NT2/D1 (cell line): Measurements from ENCODE around the genes OR52M1, OR51A7, HBG1, OR51B2, OR51B6, TRIM34, APBB1 and ARFIP2.

- RRBS, 2 experiments = no CpG with 5 or more reads among the region's 5 CpGs
Measured at GRCh38 chr11:4069802-4070309, 24.7 kb upstream of the RRM1 start.

- RRBS, 2 experiments = no CpG with 5 or more reads among the region's 5 CpGs
Measured at GRCh38 chr11:4105192-4105680, 10.6 kb downstream of the RRM1 start.

DNA sequence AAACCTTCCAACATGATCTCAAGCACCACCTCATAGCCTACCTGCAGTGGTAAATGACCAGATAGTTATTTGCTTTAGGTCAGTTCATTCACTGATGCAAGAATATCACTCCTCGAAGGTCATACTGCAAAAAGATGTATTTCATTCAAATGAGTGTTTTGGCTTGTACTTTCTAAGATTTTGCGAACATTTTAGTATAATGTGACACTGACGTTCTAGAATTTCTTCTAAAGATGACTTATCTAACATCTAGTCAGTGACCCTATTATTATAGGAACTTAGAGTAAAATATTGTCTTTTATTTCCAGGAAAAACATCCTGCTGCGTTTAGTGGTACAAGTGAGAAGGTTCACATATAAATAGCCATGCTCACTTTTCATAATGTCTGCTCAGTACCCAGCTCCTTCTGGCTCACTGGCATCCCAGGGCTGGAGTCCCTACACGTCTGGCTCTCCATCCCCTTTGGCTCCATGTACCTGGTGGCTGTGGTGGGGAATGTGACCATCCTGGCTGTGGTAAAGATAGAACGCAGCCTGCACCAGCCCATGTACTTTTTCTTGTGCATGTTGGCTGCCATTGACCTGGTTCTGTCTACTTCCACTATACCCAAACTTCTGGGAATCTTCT lies at the start of gene OR52M1:
TSS of gene OR52M1 (plus strand) at position 366 of the 627 bp plus-strand sequence.
- RRBS, 2 experiments = no CpG with 5 or more reads among the region's 6 CpGs

GRCh38 chr11:4610203-4610572 lies 2.2 kb upstream of the TRIM68 start:
- RRBS, 2 experiments = no CpG with 5 or more reads among the region's 3 CpGs

DNA sequence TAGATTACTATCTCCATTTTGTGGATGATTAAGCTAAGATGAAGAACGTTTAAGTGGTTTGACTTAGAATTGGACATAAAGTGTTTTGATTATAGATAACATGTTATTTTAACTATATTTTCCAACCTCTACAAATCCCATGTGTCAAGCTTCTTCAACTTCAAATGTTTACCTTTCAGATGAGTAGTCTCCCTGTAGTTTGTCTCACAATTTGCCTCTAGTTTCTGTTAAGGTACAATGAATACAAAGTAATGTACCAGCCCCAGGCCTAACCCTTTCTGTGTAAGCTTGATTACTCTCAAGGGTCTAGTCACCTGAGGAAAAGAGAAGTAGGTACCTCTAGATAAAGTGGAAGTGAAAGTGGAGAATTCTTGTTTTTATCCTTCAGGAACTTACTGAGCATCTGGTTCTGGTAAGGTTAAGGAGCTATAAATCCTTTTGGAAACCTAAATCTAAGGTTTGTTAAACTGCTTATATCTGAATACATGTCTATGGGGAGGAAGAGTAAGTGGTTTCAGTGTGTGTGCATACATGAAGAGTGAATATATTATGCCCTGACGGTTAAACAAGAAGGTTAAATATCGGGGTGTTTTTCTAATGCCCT lies at the start of gene OR51A7:
TSS of gene OR51A7 (plus strand) at position 396 of the 604 bp plus-strand sequence.
- RRBS, 2 experiments = no CpG with 5 or more reads among the region's 3 CpGs

GRCh38 chr11:5249667-5250154 lies at the start of gene HBG1:
HBG1 (minus strand) TSS chr11:5249857.
- RRBS, 2 experiments = no CpG with 5 or more reads among the region's 7 CpGs

- RRBS, 2 experiments = no CpG with 5 or more reads among the region's 4 CpGs
Measured at GRCh38 chr11:5324026-5324642, at the start of gene OR51B2. OR51B2 (minus strand) TSS chr11:5324297.

GRCh38 chr11:5351062-5351636 lies at the start of gene OR51B6:
OR51B6 (plus strand) TSS chr11:5351508.
- RRBS, 2 experiments = no CpG with 5 or more reads among the region's 1 CpG

DNA sequence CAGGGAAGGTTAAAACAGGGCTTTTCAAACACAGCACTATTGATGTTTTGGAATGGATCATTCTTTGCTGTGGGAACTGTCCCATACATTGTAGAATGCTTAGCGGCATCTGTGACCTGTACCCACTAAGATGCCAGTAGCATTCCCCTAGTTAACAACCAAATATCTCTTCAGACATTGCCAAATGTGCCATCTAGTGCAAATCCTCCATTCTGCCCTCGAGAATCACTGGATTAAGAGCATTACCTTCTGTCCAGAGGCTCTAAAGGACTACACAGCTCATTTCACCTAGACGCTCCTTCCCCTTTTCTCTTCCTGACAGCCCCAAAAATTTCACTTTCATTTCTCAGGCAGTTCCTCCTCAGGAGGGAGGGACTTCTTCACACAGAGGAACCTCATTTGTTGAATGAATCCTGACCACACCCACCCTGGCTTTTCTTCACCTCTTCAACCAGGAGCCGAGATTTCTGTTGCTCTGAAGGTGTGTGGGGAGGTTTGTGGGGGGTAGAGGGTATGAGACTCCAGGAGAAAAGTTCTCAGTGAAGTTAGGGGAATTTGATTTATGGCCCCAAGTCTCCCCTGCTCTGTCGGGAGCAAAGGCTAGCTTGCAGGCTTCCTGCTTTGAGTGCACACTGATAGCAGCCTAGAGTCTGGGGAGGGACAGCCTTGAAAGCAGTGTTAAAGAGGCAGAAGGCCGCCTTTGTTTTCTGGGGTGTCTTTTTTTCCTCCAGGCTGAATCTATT lies at the start of gene TRIM34:
TSS of gene TRIM34 (plus strand) at position 422 of the 743 bp plus-strand sequence.
- RRBS, 2 experiments = no CpG with 5 or more reads among the region's 6 CpGs

DNA sequence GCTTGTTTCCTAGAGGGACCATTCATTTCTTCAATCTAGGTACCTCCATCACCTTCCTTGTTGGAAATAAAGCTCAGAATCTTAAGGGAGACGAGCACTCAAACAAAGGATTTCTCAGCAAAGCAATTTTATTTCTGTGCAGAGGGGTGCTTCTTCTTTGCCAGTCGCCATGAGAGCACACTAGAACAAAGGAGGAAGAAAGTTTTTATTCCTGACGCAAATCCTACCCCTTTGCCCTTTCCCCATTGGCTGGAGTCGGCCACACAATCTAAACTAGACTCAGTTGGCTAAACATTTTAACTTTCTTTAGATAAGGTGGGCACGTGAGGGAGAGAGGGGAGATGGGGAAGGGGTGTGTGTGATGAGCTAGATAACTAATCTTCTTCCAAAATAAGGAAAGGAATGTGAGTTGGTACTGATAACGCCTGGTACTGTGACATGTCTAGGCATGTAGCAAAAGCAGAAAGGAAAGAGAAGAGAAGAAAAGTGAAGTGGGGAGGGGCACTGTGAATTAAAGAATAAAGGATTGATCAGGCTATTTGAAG lies 599 bp downstream of the TRIM22 start:
- RRBS, 2 experiments = no CpG with 5 or more reads among the region's 6 CpGs

DNA sequence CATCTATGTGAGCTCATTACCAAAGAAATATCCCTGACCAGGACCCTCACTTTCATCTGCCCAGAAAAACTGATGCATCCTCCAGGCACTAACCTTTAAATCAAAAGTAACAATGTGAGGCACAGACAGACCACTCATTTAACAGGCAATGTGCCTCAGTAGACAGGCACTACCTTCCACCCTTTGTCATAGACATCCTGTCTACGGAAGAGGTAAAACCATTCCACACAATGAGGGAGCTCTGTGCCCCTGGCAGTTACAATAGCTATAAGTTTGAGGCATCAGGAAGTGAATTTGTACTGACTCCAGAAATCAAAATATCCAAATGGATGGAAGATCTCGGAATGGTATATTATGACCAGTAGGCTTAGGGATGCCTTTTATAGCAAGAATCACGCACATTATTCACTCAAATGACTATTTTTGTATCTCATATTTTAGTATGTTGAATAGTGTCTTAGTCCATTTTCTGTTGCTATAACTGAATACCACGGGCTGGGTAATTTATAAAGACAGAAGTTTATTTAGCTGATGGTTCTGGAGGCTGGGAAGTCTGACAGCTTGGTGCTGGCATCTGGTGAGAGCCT lies 6.8 kb upstream of the CAVIN3 start:
- RRBS, 2 experiments = no CpG with 5 or more reads among the region's 4 CpGs

DNA sequence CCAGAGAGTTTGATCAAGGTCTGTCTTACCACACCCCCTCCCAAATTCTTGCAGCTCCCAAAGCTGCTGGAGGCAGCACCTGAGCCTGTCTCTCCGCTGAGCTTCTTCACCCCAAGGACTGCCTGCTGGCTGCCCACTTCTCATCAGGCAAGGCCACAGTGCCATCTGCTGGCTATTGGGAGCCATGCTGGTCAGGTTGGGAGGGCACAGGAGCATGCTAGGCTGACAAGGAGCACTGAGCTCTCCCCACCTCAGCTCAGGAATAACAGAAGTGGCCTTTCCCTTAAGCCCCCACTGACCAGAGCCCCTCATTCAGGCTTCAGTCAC lies 27.2 kb upstream of the SMPD1 start:
- RRBS, 2 experiments = no CpG with 5 or more reads among the region's 1 CpG

DNA sequence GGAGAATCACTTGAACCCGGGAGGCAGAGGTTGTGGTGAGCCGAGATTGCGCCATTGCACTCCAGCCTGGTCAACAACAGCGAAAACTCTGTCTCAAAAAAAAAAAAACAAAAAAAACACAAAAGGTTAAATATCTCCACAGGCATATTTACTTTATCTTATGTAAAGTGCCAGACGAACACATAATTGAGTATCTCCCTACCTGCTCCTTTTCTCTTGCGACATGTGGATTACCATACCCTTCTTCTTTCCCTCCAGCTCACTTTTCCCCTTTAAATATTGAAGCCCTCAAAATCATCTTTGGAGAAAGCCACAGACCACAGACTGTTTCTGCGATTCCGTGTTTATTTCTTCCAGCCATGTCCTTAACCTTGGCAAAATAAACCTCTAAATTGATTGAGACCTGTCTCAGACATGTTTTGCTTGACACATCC lies 2.2 kb upstream of the SMPD1 start:
- RRBS, 2 experiments = no CpG with 5 or more reads among the region's 8 CpGs

GRCh38 chr11:6394633-6395146 lies 4.4 kb downstream of the SMPD1 start:
- RRBS, 2 experiments = no CpG with 5 or more reads among the region's 4 CpGs

DNA sequence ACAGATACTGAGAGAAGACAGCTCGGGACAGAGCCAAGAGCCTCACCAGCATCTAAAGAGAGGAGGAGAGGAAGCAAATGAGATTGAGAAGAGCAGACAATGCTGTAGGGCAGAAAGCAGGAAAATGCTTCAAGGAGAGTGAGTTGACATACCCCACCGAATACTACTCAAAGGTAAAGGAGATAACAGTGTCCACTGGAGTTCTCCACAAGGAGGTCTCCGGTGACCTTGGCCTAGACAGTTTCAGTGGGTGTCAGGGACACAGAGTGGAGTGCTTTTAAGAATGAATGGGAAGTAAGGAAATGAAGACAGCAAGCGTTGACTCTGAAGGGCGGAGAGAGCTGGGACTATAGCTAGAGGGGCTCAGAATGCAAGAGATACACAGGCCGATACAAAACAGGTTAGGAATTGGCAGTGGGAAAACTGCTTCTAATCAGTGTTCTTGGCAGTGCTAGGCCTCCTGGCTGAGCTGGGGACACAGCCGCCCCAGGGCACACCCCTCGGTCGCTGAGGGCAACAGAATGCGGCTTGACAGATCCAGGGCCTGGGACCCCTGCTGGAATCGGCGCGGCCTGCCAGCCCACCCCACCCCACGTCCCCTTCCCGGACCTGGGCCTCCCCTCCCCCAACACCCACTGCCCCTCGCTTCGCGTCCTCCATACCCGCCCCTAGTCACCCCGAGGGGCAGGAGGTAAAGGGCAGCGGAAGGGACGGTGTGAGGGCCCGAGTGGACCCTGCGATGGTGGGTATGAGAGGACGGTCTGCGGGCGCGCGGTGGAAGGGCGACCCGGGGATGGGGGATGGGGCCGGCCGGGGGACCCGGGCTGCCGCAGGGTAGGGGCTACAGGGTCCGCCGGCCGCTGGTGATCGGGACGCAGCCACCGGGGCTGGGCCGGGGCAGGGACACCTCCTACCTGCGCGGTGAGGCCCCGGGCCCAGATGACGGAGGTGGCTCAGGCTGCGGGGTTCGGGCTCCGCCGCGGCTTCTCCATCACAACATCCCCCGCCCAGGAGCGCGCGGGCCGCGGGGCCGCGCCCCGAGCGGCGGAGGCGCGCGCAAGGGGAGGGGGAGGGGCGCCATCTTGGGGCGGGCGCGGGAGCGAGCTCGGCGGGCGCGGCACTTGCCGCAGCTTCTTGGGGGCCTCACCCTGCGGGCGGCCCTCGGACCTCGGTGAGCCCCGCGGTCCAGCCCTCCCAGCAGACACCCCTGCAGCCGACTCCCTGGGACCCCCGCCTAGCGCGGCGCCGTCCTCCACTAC lies at the start of gene APBB1:
TSS of gene APBB1 (minus strand) at position 1,024 of the 1,259 bp plus-strand sequence.
- RRBS, 2 experiments = 0 to 9% methylated on average over 4 of the region's 87 CpGs

GRCh38 chr11:6441554-6441896 lies 738 bp upstream of the HPX start:
- RRBS, 2 experiments = no CpG with 5 or more reads among the region's 1 CpG

GRCh38 chr11:6442380-6442810 lies 1.6 kb upstream of the HPX start:
- RRBS, 2 experiments = no CpG with 5 or more reads among the region's 4 CpGs

DNA sequence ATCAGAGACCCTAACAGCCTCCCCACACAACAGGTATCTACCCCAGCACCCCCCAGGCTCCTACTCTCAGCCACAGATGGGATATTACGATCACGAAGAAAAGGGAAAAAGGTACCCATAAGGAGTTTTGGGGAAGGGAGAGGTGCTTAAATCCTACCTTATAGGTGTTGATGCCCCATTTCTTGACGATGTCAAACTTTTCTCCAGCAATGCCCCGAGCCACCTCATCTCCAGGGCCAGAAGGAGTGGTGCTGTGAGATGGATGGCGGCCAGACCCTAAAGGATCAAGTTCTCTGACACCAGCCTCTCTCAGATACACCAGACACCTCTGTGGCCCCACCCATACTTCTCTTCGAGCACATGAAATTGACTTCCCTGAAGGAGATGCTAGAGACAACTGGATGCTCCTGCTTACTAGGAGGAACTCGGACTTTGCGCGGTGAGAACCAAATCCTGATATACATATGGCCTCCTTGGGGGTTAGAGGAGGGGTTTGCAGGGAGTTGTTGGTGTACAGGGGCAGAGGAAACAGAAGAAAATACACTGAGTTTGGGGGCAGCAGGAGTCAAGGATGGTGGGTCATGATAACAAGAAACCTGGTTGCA lies 2.0 kb downstream of the ARFIP2 start:
- RRBS, 2 experiments = no CpG with 5 or more reads among the region's 9 CpGs

GRCh38 chr11:6480673-6481413 lies at the start of gene ARFIP2:
ARFIP2 (minus strand) TSS chr11:6481331.
- RRBS, 2 experiments = under 1% methylated on average over 21 of the region's 34 CpGs

- RRBS, 2 experiments = no CpG with 5 or more reads among the region's 11 CpGs
Measured at GRCh38 chr11:6482017-6482406, 711 bp downstream of the TIMM10B start.